Jurkat, Clone E6-1 (cell line): Measurements from ENCODE around the gene BMP8B.

- RRBS, result no CpG with 5 or more reads among the region's 6 CpGs
Observed at GRCh38 chr1:39154569-39155476, 49.7 kb upstream of the MACF1 start.

DNA sequence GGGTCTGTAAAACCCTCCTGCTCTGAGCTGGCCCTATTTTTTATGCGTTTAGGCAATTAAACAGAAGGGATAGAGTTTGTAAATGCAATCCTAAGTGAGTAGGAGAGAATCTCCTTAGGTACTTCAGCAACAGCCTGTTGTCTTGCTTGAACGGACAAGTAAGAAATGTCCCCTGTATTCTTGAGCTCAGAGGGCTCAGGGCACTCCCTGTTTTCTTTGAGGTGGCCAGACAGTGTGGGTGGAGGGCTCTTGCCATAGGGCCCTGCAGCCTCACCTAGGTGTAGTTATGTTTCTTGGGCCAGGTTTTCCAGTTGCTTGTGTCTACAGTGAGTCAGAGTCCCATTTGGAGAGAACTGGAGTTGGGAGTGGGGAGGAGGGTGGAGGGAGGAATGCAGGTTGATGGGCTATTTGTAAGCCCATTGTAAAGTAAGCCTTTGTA lies 45.4 kb upstream of the MACF1 start:
- RRBS, result no CpG with 5 or more reads among the region's 2 CpGs

- RRBS, result no CpG with 5 or more reads among the region's 2 CpGs
Observed at GRCh38 chr1:39216311-39216871, 11.9 kb downstream of the MACF1 start.

DNA sequence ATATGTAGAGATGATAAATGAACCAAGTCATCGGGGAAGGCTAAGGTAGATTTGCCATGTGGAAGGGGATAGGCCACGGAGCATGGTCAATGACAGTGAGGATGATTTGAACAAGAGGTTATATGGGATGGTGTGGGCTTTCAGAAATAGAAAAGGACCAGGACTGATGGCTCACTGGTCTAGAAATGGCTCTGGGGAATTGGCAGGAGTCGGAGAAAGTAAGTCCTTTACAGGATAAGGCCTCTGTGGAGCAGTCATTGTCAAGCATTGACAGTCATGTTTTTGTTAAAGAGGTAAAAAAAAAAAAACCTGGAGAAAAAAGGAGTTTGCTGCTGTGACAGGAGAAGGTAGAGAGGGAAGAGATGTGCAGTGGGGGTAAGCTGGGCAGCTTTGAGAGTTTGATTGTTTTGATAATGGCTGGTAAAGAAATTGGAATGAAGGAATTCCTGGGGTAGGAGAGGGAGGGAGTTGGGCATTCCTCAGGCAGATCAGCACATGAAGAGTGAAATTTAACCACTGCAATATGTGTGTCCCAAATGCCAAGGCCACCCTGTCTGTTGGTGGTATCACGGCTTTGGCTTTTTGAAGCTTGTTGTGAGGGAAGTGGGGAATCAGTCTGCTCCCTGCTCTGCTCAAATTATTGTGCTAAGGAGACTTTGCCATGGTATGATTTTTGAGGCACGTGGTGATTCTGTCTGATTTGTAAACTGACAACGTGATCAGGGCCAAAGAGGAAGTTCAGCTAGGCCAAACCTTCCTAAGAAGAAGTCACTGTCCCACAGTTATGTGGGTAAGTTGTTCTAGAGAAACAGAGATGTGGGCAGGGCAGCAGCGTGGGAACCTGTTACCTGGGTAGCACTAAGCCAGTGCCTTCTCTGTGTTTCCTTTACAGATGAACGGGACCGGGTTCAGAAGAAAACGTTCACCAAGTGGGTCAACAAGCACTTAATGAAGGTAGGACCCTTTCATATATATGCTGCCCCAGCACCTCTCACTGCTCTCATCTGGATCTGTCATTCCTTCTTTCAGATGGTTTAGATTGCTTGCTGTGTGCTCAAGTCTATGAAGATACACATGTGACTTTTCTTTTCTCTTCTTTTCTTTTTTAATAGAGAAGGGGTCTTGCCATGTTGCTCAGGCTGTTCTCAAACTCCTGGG lies 26.2 kb downstream of the MACF1 start:
- RRBS, result no CpG with 5 or more reads among the region's 10 CpGs

- RRBS, result no CpG with 5 or more reads among the region's 6 CpGs
Observed at GRCh38 chr1:39291834-39292253, 87.3 kb downstream of the MACF1 start.

GRCh38 chr1:39328074-39329122 lies 123.9 kb downstream of the MACF1 start:
- RRBS, result no CpG with 5 or more reads among the region's 7 CpGs

- RRBS, result no CpG with 5 or more reads among the region's 5 CpGs
Observed at GRCh38 chr1:39357338-39358009, 134.0 kb upstream of the BMP8A start.

DNA sequence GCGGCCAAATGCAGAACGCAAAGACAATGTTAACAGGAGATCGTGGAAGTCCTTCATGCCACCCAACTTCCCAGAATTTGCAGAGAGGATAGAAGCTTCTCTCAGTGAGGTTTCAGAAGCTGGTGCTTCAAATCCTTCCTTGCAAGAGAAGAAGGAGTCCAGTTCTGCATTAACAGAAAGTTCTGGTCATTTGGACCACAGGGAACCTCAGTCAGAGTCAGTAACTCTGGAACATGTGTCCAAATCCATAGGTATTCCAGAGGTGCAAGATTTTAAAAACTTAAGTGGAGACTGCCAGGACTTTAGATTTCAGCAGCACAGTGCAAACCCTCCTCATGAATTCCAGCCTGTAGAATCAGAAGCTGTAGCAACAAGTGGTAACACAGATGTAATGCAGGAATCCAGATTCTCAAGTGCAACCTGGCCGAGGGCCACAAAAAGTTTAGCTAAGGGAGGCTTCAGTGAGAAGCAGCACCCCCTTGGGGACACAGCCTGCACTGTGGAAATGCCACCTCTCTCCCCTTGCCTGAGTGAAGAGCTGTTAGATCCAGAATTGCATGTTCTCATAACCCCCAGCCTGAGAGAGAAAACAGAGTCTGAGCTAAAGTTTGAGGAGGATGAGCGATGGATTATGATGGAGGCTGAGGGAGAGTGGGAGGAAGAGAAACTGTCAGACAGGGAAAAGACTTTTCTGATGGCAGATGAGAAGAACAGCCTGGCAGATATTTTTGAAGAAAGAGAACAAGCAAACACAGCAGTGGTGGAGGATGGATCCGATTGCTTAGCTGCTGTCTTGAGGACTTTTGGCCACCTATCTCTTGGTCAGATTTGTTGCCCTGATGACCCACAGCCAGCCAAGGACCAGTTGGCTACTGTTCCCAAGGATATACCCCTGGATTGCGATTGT lies 80.6 kb upstream of the BMP8A start:
- RRBS, result no CpG with 5 or more reads among the region's 7 CpGs

GRCh38 chr1:39540273-39541160 lies 36.1 kb downstream of the PABPC4 start:
- RRBS, result no CpG with 5 or more reads among the region's 13 CpGs

DNA sequence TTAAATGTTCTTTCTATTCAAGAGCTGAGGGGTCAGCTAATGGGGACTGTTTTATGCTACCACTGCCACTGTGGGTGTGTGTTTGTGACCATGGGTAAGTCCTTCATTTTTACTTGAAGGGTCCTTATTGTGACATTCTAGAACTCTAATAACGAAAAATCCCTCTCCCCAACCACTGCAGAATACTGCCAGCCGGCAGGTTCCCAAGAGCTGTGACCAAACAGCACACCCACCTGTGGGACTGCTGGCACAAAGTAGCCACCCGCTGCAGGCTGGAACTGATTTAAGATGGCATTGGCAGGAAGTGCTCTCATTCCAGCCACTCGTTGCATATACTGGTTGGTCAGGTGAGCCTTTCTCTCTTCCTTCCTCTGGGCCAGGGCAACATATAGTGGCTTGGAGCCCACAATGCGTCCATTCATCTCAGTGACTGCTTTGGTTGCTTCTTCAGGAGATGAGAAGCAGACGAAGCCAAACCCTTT lies 11.7 kb downstream of the PABPC4 start:
- RRBS, result no CpG with 5 or more reads among the region's 6 CpGs

DNA sequence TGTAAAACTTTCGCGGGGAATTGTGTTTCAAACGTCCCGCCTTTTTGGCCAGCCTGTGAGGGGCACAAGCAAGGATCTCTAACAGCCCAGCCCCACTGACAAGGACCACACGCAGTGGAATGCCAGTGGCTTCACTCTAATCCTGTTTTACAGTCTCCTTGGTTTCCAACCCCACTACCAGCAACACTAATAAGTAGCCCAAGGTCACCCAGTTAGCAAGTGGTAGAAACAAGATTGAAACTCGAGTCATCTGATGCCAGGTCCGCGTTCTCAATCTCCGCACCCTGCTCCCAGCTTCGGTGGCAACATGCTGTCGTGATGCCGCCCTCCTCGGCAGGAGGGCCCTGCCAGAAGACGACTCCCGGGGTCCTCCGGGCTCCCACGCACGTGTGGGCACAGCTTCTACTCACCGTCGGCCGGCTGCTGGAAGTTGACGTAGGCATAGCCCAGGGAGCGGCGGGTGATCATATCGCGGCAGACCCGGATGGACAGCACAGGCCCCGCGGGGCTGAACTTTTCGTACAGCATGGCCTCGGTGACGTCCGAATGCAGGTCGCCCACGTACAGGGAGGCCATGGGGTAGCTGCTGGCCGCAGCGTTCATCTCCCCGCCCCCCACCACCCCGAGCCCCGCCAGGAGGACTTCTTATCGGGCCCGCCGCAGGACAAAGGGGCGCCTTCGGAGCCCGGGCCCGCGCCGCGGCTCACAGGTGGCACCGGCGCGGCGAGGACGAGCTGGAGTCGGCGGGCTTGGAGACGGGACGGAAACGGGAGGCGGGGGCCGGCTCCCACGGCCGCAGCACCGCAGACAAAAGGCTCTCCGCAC lies 1.0 kb downstream of the PABPC4 start:
- RRBS, result 1% methylated on average over 19 of the region's 66 CpGs

DNA sequence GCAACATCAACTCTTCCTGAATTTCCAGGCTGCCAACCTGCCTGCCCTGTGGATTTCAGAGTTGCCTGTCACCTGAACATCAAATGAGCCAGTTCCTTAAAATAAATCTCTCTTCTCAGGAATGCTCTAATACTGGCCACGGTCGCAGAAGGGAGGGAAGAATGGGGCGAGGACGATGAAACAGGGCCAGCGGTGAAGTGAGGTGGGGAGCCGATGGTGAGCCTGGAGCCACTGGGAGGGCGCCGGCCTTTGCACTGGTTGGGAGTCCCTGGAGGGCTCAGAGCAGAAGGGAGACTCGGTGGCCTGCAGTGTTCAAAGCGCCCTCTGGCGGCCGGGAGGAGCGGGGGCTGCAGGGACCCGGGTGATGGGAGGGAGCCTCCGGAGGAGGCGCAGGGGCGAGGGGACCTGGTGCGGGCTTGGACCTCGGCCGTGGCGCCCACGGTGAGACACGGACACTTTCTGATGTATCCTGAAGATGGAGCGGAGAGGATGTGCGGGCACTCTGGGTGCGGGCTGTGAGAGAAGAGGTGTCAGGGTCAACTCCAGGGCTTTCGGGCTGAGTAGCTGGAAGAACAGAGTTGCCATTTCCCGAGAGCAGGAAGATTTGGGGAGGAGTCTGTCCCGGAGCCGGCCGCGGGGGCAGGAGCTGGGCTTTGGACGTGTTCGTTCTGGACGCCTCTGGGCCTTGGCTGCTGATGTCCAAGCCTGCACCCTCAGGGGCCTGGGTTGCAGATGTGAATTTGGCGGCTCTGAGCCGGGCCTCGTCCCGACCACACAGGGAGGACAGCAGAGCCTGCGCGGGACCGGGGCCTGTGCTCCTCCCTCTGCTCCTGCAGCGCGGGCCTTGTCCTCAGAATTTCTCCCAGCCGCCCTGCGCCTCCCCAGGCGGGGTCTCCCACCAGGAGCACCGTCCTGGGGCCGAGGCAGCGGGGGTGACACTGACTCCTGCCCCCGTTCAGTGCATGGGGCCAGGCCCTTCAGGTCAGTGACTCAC lies 29.7 kb downstream of the HEYL start:
- RRBS, result 54% methylated on average over 10 of the region's 51 CpGs

DNA sequence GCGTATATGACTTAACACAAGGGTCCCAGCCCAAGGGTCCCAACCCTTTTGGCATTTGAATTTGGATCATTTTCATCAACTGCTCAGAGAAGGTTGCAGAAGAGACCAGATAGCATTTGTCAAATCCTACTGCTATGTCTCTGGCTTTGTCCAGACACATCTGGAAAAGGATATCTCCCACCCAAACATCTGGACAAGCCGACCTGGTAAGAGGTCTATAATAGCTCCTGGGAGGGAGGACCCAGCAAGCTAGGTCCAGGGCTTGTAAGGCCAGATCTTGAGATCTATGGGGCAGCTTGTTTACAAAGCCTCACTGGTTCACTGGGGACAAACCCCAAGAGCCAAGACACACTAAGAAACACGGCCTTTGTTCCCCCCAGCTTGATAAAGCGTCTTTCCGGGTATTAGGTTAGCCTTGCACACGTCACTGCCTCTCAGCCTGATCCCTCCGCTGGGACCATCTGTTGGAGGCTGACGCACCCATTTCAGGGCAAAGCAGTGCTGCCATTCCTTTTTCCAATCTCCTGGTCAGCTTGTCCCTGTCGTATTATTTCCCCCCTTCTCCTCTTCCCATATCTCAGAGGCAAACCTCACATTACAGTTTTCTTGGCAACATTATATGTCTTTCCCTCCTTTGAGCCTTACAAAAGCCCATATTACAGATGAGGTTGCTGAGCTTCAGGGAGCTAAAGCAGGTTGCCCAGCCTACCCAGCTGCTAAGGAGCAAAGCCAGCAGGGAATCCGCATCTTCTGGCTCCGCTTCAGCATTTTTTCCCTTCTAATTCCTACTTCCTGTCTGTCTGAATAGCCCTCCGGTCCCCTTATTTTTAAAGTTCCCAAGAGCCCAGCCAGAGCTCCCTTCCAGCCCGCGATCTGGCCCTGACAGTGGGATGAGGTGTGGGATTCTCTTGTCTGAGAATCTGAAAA lies 4.2 kb downstream of the HEYL start:
- RRBS, result no CpG with 5 or more reads among the region's 14 CpGs

DNA sequence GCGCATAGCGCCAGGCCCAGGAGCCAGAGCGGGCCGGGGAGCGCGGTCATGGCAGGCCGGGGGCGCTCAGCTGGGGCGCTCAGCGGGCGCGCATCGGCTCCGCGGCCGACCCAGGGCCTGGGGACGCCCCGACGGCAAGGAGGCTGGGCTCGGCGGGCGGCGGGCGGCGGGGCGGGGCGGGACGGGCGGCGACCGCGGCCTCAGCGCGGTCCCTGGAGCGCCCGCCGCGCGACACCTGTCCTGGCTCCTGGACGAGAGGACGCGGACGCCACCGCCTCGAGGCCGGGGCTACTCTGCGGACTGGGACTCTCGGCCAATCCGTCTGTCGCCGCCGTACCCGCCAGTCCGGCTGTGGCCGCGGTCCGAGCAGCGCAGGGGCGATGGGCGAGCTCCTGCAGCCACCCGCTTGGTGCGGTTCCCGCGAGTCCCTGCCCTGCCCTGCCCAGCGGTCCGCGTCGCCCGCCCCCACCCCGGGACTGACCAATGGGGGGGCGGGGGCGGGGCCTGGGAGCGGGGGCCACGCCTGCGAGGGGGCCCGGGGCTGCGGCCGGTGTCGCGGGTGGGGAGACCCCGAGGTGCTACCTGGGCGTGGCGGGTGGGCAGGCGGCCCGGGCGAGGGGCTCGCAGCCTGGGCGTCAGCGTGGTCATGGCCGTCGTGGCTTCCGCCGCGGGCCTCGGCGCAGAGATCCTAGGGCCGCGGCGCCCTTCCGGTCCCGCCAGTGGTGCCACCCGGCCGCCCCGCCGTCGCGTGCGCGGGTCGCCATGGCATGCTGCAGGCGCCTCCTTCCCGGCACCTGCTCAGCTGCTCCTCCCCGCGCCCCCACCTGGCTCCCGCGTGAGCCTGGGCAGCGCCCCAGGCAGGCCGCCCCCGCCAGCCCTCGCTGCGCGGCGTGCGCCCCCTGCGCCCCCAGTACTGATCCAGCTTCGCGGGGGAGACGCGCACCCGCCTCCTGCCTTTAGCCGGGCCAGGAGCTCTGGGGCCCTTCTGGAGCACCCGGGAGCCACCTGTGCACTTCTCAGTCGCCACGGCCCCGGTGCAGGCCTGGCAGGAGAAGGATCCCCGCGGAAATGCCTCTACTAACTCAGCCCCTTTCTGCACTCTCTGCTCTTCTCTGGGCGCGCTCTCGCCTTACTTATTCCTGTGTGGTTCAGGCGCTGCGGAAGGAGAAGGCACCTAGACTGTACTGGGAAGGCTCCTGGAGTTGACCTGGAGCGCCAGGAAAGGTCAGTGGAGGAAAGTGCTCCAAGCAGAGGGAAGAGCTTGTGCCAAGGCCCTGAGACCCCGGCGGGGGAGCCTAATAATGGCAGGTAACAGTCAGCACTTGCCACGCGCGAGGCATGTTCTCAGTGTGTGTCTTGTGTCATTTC lies at the start of gene BMP8B:
BMP8B (minus strand) TSS at position 430 of the 1,368 bp plus-strand sequence.
- RRBS, result 13% methylated on average over 23 of the region's 148 CpGs

- RRBS, result no CpG with 5 or more reads among the region's 3 CpGs
Observed at GRCh38 chr1:39927449-39928025, 25.8 kb upstream of the MYCL start.

- RRBS, result no CpG with 5 or more reads among the region's 5 CpGs
Observed at GRCh38 chr1:40059907-40060405, 19.4 kb downstream of the CAP1 start.

GRCh38 chr1:40067561-40068135 lies 27.1 kb downstream of the CAP1 start:
- RRBS, result no CpG with 5 or more reads among the region's 11 CpGs

DNA sequence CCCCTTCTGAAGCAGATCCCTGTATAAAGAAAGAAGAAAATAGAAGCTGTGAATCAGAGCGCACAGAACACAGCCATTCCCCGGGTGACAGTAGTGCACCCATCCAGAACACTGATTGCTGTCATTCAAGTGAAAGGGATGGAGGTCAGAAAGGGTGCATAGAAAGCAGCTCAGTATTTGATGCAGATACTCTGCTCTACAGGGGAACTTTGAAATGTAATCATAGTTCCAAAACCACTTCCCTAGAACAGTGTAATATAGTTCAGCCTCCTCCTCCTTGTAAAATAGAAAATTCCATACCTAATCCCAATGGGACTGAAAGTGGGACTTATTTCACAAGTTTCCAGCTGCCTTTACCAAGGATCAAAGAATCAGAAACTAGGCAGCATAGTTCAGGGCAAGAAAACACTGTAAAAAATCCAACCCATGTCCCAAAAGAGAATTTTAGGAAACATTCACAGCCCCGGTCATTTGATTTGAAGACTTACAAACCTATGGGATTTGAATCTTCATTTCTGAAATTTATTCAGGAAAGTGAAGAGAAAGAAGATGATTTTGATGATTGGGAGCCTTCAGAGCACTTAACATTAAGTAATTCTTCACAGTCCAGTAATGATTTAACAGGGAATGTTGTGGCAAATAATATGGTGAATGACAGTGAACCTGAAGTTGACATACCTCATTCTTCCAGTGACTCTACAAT lies 8.1 kb upstream of the TMCO2 start:
- RRBS, result no CpG with 5 or more reads among the region's 3 CpGs

DNA sequence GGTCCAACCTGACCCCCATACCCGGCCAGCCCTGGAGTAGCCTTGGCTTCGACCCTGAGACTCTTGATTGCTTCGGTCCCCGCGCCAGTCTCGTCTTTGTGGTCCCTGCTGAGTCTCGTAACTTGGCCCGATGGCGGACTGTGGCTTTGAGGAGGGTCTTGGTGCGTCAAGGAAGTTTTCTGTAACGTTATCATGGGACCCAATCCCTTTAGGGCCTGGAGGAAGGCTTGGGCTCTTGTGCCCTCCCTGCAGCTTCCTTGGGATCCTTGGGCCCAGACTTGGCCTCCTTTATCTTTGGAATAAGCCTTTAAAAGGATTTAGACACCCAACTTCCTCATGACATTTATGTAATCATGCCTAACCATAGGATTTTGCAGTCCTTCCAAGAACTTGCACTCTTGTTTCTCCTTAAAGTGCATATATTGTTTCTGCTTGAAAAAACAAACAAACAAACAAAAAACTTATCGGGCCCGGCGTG lies 412 bp downstream of the ZMPSTE24 start:
- RRBS, result no CpG with 5 or more reads among the region's 14 CpGs

- RRBS, result no CpG with 5 or more reads among the region's 3 CpGs
Observed at GRCh38 chr1:40292767-40293458, 24.2 kb downstream of the COL9A2 start.